Skeletal muscle cell (primary cell): ENCODE data around the genes KIF2A and MAST4.

GRCh38 chr5:62268021-62268368 is 38.0 kb upstream of the KIF2A start:
- RRBS, result no CpG with 5 or more reads among the region's 2 CpGs

GRCh38 chr5:62287162-62287766 is 18.7 kb upstream of the KIF2A start:
- RRBS, result no CpG with 5 or more reads among the region's 5 CpGs

- RRBS, result 1% methylated on average over 60 of the region's 122 CpGs
Measured at GRCh38 chr5:62305723-62306788, at the start of gene KIF2A. Gene KIF2A, plus strand, starts transcription at chr5:62306206.

DNA sequence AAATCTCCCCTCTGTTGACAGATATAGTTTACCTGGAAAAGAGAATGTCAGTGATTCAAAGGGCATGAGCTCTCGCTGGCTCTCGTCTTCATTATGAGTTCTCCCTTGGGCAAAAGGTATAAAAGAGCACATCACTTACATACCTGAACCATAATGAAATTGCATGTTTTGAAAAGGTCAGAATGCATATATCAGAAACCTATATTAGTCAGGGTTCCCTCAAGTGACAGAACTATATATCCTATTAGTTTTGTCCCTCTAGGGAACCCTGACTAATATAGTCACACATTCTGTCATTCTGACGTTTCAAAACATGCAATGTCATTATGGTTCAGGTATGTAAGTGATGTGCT is 576.5 kb downstream of the LRRC70 start:
- RRBS, result no CpG with 5 or more reads among the region's 3 CpGs

- RRBS, result no CpG with 5 or more reads among the region's 14 CpGs
Measured at GRCh38 chr5:64166307-64166626, 624 bp downstream of the RNF180 start.

DNA sequence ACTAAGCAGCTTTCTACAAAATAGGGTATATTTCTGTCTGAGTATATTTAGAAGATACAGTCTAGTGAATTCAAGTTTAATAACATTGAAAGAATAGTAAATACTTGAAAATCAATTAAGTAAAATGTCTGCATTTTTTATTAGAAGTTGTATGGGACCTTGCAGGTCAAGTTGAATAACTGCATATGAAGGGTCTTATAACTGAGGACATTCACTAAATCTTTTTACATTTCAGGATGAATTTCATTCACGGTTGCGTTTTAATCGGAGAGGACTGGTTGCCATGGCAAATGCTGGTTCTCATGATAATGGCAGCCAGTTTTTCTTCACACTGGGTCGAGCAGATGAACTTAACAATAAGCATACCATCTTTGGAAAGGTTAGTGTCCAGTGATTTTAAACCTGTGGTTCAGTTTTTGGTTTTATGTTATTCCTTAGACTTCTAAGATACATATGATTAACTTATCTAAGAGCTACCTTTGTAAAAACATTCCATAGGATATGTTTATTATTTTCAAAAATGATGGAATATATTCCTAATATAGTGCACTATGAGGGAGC is 15.0 kb downstream of the CWC27 start:
- RRBS, result no CpG with 5 or more reads among the region's 4 CpGs

GRCh38 chr5:65036346-65036545 is 267.5 kb downstream of the CWC27 start:
- RRBS, result no CpG with 5 or more reads among the region's 1 CpG

- RRBS, result no CpG with 5 or more reads among the region's 4 CpGs
Measured at GRCh38 chr5:65825100-65825681, 101.2 kb upstream of the ERBIN start.

- RRBS, result no CpG with 5 or more reads among the region's 5 CpGs
Measured at GRCh38 chr5:65915949-65916515, 10.3 kb upstream of the ERBIN start.

DNA sequence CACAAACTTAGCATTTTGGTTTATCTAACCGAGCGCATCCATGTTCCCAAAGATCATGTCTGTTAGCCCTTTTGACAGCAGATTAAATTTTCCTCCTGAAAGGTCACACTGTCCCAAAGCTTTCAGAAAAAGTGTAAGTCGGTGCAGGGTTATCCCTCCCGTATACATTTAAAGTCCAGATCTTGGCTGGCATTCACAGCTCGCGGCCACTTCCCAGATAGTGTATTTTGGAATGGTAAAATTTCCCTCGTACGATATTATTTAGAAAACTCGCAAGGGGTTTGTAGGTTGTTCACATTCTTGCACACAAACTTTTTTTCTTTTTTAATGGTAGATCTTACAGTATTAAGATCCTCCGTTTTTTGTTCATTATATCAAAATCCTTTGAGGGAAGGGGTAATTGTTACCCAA is 956 bp downstream of the SREK1 start:
- RRBS, result no CpG with 5 or more reads among the region's 10 CpGs

GRCh38 chr5:66158074-66159006 is 14.2 kb downstream of the SREK1 start:
- RRBS, result no CpG with 5 or more reads among the region's 11 CpGs

- RRBS, result no CpG with 5 or more reads among the region's 7 CpGs
Measured at GRCh38 chr5:66161936-66162726, 18.0 kb downstream of the SREK1 start.

DNA sequence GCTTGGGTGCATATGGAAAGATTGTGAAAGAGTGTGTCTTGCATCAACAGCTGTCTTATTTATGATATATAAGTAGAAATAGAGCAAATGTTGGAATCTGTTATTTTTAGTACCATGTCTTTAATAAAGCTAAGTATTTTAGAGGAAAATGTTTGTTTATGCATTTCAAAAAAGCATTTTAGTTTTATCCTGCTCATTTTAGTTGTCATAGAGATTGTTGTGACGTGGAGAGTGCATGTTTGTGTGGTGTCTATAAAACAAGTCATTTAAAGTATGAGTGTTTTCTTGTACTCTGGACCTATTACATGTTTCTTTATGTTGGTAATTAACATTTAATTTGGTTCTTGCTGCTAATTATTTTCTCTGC is 36.6 kb downstream of the SREK1 start:
- RRBS, result no CpG with 5 or more reads among the region's 1 CpG

- RRBS, result no CpG with 5 or more reads among the region's 6 CpGs
Measured at GRCh38 chr5:66438653-66439268, 157.4 kb upstream of the MAST4 start.

- RRBS, result 1% methylated on average over 55 of the region's 97 CpGs
Measured at GRCh38 chr5:66595859-66596871, at the start of gene MAST4. Gene MAST4, plus strand, starts transcription at chr5:66596393.

DNA sequence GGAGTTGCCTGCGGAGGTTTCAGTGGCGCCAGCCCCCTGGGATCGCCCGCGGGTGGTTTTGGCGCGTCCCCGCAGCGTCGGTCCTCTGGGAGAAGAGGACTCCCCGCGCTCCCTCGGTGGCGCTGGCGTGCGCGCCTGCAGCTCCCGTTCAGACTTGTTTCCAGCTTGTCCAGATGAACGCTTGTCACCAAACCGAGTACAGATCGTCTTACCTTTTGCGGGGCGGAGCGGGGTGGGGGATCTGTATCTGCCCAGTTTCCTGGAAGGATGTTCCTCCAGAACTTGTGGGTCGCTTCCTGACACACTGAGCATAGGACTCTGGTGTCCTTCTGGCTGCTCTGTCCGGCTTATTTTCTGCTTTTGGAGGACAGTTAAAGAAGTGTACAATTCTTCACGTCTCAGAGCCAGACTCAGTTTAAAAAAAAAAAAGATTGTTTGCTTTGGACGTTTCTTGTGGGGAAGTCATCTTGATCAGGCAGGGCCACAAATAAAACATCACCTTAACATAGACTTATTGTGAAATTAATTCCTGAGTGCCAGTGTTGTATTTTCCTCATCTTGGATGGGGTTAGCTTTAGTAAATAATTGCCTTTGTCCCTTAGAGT is 1.4 kb downstream of the MAST4 start:
- RRBS, result no CpG with 5 or more reads among the region's 28 CpGs

DNA sequence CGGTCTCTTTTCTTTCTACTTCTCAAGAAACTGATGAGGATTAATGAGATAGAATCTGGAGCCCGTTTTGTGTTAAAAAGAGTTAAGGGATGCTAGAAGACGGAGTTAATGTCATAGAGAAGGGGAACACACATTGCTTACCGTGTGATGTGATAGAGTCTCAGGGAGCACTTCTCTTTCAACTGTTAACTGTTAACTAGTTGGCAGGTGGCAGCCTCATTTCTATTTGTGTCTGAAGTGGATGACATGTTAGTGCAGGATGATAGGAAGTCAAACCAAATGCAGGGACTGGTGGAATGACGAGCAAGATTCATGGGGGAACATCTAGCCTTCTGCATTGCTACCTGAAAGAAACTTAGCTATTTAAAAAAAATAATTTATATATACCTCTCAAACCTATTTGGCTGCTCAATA is 222.7 kb downstream of the MAST4 start:
- RRBS, result no CpG with 5 or more reads among the region's 5 CpGs

DNA sequence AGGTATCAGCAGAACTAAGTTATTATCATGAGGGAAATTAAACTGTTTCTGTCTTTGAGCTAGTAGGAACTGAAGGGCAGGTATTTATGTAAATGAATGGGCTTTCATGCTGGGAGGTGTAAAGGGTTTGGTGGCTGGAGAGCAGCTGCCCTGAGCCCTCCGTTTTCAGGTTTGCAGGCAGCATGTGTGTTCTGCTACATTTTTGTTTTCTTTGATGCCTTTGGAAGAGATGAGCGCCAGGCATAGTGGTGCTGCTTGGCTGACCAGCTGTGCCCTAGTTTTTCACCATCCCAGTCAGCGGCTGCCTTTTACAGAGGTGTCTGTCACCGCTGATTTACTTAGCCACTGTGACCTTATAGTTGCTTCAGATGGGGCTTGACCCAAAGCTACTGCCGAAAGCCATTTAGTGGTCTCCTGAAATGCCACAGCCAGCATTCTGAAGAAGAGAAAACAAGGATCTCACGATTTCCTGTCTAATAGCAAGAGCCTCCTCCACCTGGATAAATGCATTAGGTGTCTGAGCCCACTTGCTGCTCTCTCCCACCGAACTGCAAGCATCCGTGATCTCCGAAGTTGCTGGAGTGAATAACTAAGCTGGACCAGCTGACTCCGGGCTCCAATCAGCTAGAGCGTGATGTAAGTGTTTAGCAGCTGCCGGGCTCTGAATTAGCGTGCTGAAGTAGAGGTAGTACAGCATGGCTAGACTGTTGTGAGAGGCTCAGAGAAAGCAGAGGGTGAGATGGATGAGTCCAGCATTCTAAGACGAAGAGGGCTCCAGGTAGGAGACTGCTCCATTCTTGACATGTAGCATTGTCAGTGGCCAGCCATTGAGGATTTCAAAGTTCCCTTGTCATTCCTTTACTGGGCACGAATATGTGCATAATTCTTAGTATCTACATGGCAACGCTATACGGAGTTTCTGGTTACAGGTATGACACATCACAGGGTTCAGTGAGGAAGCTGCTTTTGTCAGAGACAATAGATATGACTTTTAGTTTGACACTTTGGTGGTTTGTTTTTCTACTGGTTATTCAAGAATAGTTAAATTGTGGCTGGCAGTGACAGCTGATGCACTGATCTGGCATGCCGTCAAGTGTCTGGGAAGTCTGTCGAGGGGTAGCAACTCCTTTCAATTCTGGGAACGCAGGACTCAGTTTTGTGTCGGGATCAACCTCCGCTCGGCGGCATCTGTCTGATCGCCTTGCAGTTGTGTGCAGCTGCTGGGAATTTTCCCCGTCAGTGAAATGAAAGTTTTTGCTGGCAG is 232.3 kb downstream of the MAST4 start:
- RRBS, result 0% methylated on average over 2 of the region's 26 CpGs

DNA sequence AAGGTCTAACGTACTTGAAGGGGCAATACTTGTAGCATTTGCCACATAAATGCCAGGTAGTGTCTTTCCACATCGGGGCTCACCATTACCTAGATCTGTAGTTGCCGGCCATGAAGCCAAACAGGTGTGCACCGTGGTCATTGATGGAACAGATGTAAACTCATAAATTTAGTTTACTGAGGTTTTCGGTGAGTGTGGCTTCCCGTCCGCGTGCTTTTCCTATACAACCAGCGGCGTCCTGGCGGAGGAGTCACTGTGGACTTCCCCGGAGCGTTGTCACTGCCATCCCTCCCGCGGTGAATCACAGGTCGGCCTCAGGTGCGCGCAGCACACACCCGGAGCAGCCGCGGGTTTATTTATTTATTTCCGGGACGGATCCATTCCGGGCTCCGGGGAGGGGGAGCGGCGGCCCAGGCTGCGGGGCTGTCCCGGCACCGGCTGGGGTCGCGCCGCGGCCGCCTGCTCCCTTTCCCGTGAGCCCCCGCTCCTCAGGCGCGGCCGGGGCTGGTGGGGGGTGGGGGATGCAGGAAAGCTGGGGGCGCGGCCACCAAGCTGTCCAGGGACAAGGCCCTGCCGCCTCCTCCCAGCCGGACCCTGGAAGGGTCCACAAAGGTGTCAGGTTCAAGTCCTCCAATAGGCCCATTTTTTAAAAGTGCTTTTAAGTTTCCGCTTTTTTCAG is 192.7 kb downstream of the CD180 start:
- RRBS, result 1% methylated on average over 26 of the region's 45 CpGs

DNA sequence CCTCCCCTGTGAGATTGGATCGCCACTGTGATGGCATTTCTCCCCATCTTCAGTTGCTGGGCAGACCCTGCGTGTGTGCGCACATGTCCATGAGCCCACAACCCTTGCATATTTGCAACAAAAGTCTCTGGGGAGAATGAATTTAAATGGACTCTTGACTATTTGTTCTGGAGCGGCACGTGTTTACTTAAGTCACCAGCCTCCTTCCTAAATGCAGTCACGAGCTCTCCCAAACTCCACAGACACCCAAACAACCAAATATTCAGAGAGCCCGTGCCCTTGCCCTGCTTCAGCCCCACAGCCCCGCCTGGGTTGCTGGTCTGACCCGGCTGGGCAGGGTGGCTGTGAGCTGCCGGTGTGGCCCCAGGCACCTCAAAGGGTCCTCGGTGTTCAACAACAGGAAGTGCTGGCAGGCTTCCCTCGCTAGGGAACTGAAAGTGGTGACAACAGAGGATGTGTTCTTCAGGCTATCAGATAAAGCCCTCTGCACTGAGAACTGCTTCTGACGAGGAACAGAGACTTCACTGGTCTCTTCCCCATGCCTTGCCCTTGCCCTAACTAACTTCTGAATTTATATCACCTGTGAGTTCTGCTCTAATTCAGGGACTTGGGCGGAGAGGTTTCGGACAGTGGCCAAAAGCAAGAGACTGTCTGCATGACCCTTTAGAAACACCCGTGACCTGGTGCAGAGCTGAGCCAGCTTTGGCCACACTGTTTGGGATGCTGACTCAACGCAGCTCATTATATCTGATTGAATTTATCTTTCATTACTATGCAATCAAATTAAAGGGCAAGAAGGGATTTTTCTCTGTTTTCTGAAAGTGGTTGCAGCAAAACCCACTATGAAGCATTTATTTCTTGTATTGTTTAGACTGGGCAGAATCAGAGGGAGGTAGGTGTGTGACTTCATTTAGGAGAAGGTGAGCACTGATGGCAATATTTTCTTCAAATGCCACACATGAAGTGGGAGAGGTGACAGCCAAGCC is 19.3 kb upstream of the CD180 start:
- RRBS, result no CpG with 5 or more reads among the region's 17 CpGs